Urinary bladder (tissue), 3 donors: ENCODE measurements around a stretch of chr1.

- PRO-cap = no peak
- RAMPAGE, long total RNA = no peak
These were observed 17.4 kb downstream of the ELOA start for GRCh38 chr1:23760376-23761351.

DNA sequence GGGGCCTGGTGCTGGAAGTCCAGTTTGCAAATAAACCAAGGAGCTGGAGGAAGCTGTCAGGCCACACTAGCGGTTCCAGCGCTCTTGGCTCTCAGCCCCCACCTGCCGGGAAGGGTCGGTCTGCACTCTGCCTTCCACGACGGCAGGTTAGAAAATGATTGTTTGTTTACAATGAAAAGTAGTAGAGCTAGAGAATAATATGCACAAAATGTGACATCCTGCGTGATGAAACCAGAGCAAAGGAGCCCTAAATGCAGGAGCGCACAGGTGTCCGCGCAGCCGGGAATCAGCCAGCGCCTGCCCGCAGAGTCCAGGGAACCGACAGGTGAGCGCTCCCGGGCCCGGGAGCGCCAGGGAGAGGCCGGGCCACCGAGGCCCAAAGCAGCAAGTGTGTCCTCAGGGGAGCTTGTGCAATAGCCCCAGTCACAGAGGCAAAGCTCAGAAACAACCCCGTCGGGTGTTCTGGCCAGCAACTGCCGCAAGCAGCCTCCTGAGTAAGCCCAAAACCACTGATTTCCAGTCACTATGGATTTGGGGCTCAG lies 723 bp upstream of the GALE start:
- PRO-cap = no peak
- RAMPAGE, long total RNA = no peak

- PRO-cap = no peak
- RAMPAGE, long total RNA = no peak
These were observed 16.0 kb downstream of the CNR2 start for GRCh38 chr1:23897150-23897641.

DNA sequence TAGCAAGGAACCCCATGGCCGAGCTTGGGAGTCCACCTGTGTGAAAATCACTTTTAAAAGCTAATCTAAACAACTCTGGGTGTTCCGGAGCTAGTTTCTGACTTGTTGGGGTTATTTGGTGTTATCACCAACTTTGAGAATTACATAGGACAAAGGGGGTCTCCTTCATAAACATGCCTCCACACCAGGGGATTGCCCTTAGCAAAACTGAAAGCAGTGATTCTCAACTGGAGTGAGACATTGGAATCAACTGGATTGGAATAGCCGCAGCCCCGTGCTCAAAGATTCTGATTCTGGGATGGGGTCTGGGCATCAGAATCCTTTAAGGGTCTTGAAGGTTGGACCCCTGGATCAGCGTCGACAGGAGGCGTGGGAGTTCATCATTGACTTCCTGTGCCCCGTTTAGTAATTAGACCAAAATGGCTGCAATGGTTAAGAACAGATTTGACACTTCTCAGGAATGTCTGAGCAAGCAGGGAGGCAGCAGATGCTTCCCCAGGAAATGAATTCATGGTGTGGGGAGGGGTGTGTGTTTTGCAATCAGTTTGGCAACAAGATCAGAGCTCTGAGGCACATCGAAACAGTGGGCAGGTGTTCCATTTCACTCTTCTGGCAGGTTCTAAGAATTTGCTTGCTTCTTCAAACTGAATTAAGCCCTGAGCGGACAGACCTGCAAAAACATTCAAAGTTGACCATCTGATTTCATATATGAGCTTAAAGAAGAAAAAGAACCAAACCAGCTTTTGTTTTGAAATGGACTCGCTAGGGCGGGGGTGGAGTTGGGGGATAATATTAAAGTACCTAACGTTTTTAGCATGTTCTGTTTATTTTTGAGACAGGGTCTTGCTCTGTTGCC lies 4.6 kb upstream of the PNRC2 start:
- PRO-cap = no peak
- RAMPAGE, long total RNA = no peak

GRCh38 chr1:24046061-24046868 lies 65.7 kb downstream of the MYOM3 start:
- PRO-cap = no peak
- RAMPAGE, long total RNA = no peak

DNA sequence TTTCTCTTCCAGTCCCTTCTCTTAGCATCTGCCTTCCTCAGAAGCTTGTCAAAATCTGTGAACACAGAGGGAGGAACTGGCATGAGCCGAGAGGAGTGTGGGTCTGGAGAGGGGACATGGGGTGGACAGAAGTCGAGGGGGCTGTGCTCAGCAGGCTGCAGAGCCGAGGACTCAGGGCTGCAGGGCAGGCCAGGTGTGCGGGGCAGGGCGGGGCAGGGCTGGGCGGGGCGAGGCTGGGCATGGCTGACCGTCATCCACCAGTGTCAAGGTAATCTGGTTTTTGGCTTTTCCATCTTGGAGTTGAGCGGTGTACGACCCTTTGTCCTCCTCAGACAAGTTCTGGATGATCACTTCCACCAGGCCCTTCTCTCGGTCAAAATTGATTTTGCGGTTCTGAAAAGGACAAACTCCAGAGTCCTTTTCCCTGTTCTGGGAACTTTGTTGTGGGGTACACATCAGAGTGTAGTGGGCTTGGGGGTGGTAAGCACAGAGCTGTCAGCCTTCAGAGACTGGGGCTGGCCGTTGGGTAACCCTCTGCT lies 43.9 kb downstream of the MYOM3 start:
- PRO-cap = no peak
- RAMPAGE, long total RNA = no peak

DNA sequence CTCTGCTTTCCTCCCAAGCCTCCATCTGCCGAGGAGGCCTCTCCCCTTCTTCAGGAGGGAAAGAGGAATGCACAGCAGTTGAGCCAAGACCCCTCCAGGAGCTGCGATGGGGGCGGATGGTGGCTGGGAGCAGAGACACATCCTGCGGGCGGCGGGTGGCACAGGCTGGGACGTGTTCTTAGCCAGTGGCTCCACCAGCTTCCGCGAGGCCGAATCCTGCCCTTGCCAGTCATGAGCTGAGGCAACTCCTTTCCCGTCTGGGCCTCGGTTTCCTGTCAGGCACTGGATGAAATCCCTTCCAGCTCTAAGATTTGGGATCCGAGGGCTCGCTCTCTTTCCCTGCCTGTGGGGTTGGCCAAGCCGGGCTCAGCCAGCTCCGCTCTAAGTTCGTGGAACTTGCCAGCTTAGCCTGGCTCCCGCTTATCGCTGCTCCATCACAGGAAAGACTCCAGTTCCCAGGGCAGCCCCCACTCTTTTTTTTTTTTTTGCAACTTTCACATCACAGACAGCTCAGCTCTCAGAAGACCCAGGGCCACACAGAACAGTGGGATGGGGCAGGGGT lies 584 bp downstream of the MYOM3 start:
- PRO-cap = unidirectional peak, plus-strand start at position 301 of the sequence
- RAMPAGE, long total RNA = no peak

DNA sequence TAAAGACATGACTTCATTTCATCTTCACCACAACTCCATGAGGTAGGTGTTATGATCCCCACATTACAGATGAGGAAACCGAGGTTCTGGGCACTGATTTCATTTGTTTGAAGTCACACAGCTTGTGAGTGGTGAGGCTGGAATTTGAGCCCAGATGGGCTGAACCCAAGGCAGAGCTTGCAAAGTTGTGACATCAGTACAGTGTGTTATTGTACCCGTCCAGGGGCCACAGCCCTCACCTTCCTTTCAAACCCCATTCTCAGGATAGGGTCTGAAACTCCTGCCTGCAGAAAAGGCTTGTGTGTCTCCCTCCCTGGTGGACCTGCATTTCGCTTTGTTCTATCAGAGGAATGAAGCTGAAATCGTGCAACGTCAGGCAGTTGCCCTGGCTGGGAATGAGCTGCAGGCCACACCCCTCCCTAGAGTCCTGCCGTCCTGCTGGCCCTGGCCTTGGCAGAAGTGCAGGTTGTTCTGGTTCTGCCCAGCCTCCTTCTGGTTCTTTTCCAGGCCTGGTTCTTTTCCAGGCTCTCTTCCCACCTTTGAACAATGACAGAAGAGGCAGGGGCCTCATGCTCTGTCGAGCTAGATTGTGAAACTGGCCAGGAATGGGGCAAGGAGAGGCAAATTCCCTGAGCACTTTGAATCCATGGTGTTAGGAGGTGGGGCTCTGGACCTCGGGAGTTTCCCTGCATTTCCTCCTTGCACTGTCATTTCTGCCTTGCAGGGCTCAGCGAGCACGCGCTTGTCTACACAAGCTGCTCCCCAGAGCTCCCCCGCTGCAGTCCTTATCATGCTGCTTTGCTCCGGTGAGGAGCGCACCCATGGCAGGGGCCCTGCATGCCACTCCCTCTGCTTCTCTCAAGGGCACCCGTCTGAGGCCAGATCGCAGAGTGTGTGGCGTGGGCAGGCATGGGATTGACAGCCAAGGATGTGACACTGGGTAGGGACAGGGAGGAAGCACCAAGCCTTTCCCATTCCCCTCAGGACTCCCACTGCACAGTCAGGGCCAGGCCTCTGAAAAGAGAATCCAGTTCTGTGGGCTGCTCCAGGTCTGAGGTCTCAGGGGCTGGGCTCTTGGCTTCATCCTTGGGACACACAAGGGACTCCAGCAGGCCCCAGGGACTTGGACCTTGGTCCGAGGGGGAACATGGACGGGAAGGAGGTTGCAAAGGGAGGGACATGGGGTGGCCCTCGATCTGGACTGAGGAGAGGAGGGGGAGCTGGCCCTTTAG lies 8.3 kb upstream of the MYOM3 start:
- PRO-cap = no peak
- RAMPAGE, long total RNA = no peak

DNA sequence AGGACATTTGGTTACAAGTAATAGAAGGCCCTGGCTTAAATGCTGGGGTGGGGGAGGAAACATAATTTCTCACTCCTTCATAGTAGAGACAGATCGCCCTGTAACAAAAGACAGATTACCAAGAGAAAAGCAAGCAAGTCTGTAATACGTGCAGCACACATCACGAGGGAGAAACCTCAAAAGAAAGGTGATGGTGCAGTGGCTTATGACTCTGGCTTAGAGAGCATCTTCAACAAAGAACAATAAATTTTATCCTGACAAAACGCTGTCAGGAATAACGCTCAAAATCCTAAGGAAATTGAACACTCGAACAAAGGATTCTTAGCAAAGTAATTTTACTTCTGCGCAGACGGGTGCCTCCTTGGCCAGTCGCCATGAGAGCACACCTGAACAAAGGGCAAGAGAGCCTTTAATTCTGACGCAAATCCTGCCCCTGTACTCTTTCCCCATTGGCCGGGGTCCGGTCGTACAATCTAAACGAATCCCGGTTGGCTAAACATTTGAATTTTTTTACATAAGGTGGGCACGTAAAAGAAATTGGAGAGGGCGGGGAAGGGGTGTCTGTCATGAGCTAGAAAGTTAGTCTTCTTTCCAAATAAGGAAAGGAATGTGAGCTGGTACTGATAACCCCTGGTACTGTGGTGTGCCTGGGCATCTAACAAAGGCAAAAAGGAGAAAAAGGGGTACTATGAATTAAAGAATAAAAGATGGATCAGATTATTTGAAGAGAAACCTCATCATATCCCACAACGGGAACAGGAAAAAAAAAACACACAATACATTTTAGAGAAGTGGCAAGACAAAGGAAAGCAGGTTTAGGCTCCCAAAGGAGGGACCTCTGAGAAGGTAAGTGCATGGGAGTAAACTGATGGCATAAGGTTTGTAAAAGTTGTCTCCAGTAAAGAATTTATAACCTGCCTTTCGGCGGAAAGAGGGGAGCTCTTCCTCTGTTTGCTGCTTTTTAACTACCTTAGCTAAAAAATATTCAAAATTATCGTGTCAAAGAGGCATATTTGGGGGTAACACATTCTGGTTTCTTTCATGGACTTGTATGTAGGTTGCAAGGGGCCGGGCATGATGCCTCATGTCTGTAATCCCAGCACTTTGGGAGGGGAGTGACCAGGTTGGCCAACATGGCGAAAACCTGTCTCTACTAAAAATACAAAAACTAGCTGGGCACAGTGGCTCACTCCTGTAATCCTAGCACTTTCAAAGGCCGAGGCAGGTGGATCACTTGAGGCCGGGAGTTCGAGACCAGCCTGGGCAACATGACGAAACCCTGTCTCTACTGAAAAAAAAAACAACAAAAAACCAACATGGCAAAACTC lies 8.4 kb upstream of the IL22RA1 start:
- PRO-cap = no peak
- RAMPAGE, long total RNA = no peak

DNA sequence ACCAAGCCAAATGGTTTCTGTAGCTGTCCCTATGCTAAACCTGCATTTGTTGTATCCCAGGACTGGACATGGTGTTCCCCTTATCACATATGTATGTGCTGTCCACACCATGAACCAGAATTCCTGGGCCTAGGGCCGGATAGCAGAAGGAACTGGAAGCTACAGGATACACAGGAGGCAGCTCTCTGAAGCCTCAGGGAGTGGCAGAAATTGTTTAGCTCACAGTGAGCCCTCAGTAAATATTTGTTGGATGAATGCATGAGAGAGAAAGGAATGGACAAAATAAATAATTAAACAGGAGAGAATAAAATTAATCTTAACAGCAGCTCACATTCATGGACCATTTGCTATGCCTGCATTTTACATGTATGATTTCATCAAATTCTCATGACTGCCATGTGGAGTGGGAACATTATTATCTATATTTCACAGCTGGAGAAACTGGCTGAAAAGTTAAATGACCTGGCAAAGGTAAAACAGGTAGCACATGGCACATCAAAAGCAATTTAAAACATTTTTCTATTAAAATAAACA lies 2.1 kb downstream of the NIPAL3 start:
- PRO-cap = no peak
- RAMPAGE, long total RNA = no peak

DNA sequence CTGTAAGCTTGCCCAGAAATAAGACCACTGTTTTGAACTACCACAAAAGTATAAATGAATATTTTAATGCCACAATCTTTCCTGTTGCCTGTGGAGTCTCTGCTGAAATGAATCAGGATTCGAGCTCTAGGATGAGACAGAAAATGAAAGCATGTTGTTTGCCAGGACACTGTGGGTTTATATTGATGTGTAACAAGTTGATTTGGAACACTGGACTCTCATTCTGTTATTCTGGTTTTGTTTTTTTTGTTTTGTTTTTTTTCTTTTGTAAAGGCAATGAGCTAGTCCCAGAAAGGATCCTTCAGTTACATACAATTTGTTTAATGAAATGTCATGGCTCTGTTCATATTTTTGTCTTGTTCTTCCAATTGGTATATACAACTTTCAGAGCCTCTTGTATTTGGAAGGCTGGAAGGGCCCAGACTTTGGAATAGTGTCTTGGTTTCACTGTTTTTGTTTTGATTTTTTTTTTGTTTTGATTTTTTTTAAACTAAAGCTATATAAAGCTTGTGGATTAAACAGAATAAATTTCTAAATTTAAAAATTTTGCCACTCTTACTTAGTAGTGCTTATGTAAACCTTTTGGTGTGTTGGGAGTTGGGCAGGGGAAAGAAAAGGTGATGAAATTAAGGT lies 29.7 kb downstream of the SRRM1 start:
- PRO-cap = no peak
- RAMPAGE, long total RNA = no peak

DNA sequence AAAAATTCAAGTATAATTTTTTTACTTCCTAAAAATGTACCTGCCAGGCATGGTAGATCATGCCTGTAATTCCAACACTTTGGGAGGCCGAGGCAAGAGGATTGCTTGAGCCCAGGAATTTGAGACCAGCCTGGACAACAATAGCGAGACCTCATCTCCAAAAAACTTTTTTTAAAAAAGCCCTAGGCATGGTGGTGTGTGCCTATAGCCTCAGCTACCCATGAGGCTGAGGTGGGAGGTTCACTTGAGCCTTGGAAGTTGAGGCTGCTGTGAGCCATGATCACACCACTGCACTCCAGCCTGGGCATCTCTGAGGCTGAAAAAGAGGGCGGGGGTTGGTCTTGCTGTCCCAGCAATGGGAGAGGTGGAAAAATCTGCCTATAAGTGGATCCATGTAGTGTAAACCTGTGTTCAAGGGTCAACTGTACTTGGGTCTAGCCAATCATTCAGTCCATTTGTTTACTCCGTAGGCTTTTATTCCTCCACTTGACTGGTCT lies 31.7 kb downstream of the SRRM1 start:
- PRO-cap = no peak
- RAMPAGE, long total RNA = no peak

DNA sequence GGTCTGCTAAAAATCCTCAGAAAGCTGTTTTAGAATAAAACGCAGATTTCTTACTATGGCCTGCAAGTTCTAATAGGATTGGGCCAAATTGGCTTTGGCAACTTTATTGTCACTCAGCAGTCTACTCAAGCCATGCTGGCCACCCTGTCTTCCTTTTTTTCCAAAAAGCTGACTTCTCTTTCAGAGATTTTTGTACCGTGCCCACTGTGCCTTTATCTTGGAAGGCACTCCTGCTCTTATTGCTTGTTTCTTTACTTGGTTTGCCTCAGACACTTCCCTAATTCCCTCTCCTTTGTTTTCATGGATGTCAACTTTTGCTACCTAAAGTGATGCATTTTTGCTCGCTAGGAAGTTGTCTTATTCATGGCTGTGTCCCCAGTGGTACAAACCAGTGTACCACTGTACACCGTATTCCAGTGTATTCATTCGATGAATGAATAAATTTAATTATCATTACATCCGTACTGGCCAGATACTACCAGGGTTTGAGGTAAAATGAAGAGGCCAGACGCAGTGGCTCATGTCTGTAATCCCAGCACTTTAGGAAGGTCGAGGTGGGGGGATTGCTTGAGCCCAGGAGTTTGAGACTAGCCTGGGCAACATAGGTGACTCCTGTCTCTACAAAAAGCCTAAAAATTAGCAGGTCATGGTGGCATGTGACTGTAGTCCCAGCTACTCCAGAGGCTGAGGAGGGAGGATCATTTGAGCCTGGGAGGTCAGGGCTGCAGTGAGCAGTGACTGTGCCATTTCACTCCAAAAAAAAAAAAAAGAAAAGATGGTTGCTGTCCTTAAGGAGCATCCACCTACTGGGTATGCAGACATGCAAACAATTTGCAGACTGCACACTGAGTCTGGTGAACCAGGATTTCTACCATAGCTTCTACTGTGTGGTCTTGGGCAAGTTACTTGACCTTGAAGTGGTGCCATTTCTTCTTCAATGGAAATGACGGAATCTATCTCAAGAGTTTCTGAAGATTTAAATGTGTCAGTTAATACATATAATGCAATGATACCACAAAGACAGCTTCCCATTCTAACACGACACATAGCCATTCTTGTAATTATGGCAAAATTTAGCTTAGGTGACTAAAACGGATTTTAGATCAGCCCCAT lies 34.1 kb downstream of the SRRM1 start:
- PRO-cap = no peak
- RAMPAGE, long total RNA = no peak

DNA sequence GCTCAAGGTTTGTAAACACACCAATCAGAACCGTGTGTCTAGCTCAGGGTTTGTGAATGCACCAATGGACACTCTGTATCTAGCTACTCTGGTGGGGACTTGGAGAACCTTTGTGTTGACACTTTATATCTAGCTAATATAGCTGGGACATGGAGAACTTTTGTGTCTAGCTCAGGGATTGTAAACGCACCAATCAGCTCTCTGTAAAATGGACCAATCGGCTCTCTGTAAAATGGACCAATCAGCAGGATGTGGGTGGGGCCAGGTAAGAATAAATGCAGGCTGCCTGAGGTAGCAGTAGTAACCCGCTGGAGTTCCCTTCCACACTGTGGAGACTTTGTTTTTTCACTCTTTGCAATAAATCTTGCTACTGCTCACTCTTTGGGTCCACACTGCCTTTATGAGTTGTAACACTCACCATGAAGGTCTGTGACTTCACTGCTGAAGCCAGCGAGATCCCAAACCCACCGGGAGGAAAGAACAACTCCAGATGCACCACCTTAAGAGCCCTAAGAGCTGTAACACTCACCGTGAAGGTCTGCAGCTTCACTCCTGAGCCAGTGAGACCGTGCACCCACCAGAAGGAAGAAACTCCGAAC lies 23.1 kb upstream of the CLIC4 start:
- PRO-cap = no peak
- RAMPAGE, long total RNA = no peak

DNA sequence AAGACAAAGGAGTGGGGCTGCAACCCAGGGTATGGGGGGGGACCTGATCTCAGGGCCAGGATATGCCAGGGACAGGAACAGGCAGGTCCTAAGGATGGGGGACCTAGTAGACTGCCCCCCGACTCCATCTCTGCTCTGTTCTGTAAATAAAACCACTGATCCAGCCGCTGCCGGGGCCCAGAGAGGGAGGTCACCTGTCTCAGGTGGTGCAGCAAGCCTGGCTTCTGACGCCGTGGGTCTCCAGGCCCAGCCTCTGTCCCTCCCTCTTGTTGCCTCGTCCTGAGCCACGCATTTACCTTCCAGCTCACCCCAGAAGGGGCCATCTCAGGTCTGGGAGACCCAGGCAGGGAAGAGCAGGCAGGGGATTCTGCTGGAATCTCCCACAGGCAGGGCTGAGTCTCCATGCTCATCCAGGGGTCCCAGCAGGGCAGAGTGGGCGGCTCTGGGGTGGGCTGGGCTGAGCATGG lies 13.4 kb downstream of the RUNX3 start:
- PRO-cap = no peak
- RAMPAGE, long total RNA = no peak

- PRO-cap = no peak
- RAMPAGE, long total RNA = no peak
These were observed 24.9 kb upstream of the RUNX3 start for GRCh38 chr1:24954695-24955729.

DNA sequence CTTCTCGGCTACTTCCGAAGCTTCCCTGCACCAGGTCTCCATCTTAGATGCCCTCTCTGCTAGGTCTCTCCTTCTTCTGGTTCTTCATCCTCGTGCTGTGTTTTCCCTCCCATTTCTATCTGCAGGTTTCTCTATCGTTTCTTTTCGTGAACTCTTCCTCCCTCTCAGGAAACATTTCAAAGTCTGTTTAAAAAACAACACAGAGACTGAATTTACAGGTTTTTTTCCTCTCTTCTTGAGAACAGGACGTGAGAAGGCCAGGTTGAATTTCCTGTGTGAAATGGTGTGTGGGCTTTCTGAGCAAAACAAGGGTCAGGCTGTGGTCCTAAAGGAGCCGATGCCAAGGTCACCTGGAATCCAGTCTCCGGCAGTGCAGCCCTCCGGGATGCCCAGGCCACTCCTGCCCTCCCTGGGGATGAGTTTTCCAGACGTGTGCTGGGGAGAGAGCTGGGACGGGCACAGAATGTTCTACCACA lies 62.6 kb upstream of the RUNX3 start:
- PRO-cap = no peak
- RAMPAGE, long total RNA = no peak

GRCh38 chr1:25095701-25096137 lies 136.6 kb downstream of the SYF2 start:
- PRO-cap = no peak
- RAMPAGE, long total RNA = no peak

- PRO-cap = no peak
- RAMPAGE, long total RNA = no peak
These were observed 3.4 kb downstream of the RSRP1 start for GRCh38 chr1:25243734-25244361.

- PRO-cap = bidirectional peak, plus-strand start at chr1:25247143, minus-strand start at chr1:25247100
- RAMPAGE, long total RNA = no peak
These were observed 631 bp downstream of the RSRP1 start for GRCh38 chr1:25246392-25247254.